HL-60 (cell line): Measurements from ENCODE around the gene HLA-DQB2.

DNA sequence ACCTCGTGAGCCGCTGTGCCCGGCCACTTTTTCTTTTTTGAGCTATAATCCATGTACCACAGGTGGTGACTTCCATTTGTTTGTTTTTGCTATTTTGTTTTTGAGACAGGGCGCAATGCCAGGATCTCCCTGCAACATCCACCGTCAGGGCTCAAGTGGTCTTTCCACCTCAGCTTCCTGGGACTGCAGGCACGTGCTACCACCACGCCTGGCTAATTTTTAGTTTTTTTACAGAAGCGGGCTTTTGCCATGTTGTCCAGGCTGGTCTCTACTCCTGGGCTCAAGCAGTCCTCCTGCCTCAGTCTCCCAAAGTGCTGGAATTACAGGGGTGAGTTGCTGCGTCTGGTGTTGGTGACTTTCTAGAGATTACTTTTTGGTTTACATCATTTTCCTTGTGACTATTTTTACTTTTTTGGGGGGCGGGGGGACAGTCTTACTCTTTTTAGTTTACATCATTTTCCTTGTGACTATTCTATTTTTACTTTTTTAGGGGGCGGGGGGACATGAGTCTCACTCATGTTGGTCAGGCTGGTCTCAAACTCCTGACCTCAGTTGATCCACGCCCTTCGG is 8.7 kb downstream of the HSPA1B start:
- RRBS = no CpG with 5 or more reads among the region's 13 CpGs

GRCh38 chr6:31838965-31840274 is 11.9 kb downstream of the HSPA1B start:
- RRBS = no CpG with 5 or more reads among the region's 16 CpGs

DNA sequence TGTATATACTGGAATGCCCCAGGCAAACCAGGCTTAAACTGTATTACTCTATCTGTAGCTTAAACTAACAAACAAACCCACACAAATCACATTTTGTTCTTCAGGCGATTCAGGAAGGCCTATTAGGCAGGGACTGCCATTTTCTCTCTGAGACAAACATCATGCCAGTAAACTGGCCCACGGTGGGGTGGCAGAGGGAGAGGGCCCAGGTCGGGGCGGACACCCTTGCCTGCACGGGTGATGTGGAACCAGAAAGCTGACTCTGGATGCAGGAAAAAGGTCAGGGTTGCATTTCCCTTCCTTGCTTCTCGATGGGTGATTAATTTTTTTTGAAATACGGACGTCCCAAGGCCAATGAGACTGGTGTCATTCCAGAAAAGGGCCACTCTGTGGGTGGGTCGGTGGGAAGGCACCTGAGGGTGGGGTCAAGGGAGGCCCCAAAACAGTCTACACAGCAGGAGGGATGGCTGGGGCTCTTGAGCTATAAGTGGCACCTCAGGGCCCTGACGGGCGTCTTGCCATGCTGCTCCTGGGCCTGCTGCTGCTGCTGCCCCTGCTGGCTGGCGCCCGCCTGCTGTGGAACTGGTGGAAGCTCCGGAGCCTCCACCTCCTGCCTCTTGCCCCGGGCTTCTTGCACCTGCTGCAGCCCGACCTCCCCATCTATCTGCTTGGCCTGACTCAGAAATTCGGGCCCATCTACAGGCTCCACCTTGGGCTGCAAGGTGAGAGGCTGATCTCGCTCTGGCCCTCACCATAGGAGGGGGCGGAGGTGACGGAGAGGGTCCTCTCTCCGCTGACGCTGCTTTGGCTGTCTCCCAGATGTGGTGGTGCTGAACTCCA is 9.2 kb upstream of the C4B start:
- RRBS = no CpG with 5 or more reads among the region's 22 CpGs

DNA sequence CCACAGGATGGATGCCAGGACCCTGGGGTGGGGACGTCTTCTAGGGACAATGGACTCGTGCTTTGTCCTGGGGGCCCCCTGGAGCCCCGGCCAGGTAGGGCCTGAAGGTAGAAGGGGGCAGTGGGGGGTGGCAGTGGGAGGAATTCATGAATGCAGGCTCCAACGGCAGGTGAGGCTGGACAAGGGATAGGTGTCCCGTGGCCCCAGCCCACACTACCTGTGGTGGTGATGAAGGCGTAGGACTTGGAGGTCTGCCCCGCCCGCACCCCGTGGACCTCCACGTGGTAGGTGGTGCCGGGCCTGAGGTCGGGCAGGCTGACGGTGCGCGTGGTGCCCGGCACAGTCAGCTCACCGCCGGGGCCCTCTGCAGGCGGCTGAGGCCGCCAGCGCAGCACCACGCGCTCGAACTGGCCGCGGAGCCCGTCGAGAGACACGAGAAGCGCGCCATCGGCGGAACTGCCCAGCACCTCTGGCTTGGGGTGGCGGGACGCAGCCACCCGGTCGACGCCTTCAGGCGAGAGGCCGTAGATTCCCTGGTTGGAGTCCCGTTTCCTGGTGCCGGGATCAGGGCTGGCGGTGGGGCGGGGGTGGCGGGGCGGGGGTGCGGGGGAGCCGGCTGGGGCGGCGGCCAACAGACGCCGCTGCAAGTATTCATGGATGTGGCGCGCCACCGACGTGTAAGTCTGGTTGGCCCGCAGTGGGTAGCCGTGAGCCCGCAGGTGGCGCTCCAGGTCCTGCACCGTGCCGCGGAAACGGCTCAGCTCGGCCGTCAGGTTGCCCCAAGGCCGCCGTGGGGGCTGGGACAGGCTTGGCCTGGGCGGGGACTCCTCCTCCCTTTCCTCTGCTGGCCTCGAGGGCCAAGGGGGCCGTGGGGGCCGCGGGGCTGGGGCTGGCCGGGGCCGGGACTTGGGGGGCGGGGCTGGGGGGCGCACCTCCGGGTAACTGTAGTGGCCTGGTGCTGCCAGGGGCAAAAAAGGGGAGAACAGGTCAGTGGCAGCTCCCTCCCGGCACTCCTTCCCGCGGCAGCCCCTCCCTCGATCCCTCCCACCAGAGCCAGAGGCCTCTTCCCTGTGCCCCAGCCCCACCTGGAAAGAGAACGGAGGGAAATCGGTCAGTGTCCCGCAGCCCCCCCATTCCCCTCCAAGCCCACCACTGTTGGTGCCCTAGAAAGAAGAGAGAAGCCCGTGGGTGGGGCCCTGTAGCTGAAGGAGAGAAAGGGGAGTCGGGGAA is 21.7 kb downstream of the TNXB start:
- RRBS = 27% methylated on average over 23 of the region's 87 CpGs

DNA sequence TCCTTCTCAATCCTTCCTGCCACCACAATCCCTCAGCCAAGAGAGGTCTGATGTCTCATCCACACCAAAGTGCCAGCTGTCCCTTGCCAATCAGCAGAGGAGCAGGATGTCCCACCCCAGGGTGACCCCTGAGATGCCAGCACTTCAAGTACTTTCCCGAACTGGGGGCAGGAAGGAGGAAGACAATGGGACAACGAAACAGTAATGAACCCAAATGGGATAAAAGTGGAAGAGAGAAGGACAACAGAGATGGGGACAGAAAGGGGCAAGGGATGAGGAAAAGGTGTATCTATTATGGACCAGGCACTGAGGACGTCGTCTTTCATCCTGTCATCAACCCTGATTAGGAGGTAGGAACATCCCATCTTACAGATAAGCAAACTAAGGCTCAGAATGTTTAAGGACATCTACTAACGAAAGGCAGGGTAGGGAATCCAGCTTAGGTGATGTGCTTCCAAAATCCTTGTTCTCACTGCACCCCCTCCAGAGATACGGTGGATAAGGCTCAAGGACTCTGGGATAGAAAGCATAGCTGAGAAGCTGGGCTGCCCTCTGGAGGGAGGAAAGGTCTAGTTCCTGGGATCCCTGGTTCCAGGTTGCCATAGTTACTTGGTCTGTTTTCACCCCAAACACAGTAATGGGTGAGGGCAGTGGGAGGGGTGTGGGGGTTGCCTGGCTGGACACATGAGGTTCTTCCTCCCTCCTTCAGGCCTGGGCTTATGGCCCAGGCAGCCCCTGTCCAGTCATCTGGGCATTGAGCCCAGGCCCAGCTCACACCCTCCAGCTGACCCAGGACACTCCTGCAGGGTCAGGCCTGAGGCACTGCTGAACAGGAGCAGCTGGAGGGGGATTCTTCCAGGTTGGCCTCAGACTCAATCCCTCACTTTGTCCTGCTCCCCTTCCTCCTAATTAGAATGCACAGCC is 4.6 kb upstream of the TNXB start:
- RRBS = no CpG with 5 or more reads among the region's 6 CpGs

DNA sequence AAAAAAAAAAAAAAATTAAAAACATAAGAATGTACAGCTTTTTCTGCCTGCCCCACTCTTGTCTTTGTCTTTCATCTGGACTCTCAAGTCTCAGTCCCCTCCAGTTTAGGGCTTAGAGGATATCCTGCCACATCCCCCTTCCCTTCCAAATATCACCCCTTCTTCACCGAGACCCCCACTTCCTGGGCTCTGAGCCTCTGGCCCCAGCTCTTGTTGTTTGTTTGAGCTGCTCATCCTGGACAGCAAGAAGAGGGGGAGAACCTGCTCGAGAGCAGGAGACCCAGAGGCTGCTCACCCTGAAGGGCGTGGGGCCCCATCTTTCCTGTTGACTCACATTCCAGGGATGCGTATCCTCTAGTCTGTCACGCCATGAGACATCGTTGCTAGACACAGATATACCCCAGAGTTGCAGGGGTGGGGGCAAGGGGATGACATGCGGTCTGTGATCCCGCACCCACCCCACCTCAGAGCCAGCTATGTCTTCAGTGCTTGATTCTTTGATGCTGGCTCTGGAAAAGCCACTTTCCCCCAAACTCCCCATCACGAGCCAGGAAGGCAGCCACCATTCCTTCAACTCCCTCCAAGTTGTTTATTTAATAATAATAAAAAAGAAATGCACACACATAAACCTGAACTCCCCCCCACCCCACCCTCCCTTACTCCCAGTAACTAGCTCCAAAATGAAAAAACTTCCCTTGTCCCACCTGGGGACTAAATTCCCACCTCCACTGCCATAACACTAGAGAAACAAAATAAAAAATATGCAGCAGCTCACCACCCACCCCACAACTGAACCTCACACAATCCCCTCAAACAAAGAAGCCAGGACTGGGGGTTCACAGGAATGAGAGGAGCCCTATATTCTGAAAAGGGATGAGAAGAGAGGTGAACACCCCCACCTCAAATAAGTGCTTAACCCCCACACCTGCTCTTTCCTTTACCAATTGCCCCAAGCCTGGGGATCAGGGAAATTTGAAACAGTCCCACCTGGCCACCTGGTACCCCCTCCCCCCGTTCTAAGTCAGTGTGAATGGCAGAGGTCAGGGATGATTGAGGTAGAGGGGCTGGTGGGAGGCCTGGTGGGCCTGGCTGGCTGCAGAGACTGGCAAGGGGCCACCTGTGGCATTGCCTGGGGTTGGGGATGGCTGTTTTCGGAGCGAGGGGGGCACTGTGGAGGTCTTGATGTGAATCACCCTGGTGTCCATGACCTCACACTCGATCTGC is 6.0 kb upstream of the TNXB start:
- RRBS = no CpG with 5 or more reads among the region's 13 CpGs

DNA sequence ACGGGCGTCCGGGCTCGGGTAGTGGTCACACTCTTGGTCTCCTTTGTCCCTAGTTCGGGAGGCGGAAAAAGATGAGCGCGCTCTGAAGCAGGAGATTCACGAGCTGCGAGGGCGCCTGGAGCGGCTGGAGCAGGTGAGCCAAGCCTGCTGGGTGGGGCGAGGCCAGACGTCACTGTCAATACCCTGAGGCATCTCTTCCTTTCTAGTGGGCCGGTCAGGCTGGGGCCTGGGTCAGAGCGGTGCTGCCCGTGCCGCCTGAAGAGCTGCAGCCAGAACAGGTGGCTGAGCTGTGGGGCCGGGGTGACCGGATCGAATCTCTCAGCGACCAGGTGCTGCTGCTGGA is 2.9 kb downstream of the EGFL8 start:
- RRBS = 95% methylated on average over 5 of the region's 22 CpGs

DNA sequence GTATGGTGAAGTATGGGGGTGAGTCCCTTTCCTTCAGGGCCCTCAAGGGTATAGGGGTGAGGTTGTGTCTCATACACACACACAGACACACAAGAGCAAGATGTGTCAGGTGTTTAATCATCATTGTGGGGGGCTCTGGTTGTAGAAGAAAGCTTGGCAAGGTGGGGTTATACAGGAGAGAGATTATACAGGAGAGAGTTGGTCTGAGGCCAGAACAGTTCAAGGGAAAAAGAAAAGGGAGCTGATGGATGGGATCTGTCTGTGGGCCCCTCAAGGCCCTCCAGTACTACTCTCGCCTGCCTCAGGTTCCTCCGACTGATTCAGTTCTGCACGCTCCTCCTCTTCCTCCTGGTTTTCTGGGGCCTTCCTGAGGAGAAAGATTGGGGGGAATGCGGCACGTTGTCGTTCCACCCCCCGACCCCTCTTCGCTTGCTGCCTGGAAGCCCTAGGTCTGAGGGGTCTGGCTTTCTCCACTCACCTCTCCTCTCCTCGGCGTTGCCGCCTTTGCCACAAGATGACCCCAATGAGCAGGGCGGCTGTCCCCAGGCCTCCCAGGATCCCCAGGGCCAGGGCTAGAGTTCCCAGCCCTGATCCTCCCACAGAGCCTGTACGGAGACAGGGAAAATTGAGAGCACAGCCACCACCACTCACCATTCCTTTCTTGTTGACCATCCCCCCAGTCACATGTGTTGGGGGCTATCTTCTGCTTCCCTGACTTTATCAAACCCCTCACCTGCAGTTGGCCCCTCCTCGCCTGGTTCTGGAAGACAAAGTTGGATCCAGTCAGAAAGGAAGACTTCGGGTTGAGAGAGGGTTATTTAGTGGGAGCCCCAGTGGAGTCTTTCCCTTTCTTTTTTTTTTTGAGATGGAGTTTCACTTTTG is 2.9 kb downstream of the RNF5 start:
- RRBS = no CpG with 5 or more reads among the region's 15 CpGs

- RRBS = 92% methylated on average over 4 of the region's 12 CpGs
Observed at GRCh38 chr6:32183307-32183886, 656 bp downstream of the AGER start.

DNA sequence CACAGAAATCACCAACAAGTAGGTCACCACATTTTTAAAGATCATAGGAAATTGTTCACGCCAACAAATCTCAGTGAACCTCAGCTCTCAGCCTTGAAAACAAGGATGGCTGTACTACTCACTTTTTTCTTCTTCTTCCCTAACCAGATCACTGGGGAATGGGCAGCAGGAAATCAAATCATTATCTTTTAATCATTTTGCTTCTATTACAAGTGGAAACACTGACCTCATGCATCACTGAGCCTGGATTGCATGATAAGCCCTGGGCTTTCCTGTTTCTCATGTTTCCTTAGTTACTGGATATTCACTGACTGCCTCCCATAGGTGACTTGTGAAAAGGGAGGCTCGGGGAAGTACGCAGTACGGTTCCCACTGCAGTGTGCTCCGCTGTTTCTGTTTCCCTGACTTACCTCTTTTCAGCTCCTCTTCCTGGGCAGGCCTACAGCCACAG is 13.4 kb downstream of the BTNL2 start:
- RRBS = no CpG with 5 or more reads among the region's 5 CpGs

DNA sequence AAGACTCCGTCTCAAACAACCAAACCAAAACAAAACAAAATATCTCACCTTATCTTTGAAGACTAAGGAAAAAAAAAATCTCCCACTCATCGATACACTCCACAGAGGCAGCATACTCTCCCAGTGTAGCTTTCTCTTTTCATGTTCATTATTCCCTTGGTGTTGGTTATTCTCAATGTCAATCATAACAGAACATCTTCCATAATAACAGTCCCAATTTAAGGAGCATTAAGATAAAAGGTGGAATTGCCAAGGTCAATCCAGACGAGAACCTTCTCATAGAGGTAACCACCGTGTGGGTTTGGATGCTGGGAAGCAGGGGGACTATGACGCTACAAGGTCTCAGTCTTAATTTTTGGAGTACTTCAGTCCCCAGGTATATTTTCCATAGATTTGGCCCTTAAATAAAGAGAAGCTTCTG is 1.7 kb downstream of the HLA-DRA start:
- RRBS = no CpG with 5 or more reads among the region's 5 CpGs

DNA sequence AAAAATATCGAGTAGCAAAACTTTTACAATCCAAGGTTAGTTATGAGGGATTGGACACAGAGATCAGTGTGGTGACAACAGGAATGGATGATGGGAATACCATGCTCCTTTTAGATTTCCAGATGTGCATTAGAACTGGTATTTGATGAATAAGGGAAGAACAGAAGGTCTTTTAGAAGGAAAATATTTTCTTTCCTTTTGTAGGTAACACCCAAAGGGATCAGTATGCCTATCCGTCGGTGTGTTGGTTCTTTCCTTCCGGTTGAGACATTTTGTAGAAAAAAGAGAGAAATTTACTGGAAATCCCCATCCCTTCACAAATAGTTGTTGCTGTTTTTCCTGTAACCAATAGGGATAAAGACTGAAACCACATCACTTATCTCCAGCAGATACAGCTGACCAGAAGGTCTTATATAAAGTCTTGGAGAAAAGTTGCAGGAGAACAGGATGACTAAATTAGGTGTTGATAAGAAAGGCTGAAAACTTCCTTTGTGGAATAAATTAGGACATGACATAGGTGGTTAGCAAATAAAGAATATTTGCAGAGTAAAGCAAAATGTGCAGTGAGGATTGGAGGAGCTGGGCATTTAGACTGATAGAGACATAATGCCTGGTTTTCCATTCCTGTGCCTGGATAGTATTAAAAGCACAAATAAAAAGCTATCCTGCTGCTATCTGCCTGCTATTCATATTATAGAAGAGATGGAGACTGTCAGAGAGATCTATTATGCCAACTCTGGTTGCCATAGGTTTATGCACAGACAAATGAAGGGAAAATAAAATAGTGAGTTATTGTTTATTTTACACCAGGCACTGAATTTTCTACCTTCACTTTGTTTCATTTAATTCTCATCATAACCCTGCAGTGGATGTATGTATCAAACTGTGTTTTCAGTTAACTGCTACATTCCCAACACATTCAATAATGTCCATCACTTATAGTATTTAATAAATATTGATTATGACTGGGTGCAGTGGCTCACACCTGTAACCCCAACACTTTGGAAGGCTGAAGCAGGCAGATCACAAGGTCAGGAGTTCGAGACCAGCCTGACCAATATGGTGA is 15.0 kb upstream of the HLA-DRB1 start:
- RRBS = no CpG with 5 or more reads among the region's 5 CpGs

GRCh38 chr6:32690233-32690644 is 23.8 kb upstream of the HLA-DQB1 start:
- RRBS = no CpG with 5 or more reads among the region's 2 CpGs

DNA sequence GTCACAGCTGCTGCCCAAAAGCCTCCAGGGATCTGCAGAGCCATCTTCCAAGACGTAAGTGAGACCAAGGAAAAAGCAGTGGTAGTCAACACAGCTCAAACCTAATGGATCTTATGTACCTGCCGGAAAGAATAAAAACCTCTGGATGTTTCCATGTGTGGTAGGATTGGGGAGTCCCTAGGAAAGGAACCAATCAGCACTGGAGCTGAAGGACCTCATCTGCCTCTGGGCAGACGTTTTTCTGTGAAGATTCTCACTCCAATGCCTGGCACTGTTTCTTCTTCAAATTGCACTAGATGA is at the start of gene HLA-DQB2:
Gene HLA-DQB2 (minus strand): TSS at position 106 of the 300 bp plus-strand sequence.
- RRBS = no CpG with 5 or more reads among the region's 3 CpGs

DNA sequence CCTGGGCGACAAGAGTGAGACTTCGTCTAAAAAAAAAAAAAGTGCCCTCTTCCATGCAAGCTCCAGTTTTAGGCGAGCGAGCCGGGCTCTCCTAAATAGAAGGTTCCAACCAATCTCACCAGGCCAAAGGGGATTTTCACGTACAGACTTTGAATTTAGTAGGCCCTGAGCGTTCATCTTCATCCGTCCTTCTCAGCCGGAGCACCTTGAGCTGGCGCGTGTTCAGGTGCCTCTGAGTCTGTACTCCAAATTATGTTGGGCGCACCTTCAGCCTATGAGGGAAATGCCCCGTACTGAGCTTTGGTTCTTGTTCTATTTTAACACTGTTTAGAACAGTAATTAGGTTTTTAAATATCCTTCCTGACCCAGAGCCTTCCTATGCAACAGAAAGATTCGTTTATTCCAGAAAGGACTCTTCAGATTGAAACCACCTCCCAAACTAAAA is 863 bp upstream of the TAP2 start:
- RRBS = 94% methylated on average over 3 of the region's 14 CpGs

GRCh38 chr6:32851984-32852978 is 1.2 kb downstream of the TAP1 start:
- RRBS = no CpG with 5 or more reads among the region's 28 CpGs

DNA sequence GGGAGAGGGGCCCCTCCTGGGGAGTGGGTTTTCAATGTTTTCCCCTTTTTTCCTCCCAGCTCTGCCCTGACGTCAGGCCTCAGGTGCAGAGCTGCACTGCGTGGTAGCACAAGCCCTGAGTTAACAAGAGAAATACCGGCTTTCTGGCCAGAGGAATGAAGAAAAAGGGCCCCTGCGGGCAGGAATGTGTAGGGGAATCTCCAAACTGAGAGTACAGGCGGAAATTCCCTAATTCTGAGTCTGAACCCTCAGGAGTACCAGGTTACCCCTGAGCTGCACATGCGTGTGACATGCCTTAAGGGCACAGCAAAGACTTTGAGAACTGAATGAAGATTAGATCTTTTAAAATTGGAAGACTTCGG is 7.1 kb downstream of the PSMB9 start:
- RRBS = no CpG with 5 or more reads among the region's 7 CpGs

- RRBS = no CpG with 5 or more reads among the region's 3 CpGs
Observed at GRCh38 chr6:32867273-32867655, 13.3 kb downstream of the PSMB9 start.

GRCh38 chr6:32979345-32980202 is 11.2 kb downstream of the BRD2 start:
- RRBS = no CpG with 5 or more reads among the region's 11 CpGs

DNA sequence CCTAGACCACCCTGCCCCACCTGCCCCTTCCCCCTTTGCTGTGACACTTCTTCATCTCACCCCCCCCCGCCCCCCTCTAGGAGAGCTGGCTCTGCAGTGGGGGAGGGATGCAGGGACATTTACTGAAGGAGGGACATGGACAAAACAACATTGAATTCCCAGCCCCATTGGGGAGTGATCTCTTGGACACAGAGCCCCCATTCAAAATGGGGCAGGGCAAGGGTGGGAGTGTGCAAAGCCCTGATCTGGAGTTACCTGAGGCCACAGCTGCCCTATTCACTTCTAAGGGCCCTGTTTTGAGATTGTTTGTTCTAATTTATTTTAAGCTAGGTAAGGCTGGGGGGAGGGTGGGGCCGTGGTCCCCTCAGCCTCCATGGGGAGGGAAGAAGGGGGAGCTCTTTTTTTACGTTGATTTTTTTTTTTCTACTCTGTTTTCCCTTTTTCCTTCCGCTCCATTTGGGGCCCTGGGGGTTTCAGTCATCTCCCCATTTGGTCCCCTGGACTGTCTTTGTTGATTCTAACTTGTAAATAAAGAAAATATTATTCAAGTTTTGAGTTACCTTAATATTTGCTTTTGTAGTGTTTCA is 12.5 kb downstream of the BRD2 start:
- RRBS = no CpG with 5 or more reads among the region's 4 CpGs